Measurements from ENCODE around the gene CSNK1G1.

DNA sequence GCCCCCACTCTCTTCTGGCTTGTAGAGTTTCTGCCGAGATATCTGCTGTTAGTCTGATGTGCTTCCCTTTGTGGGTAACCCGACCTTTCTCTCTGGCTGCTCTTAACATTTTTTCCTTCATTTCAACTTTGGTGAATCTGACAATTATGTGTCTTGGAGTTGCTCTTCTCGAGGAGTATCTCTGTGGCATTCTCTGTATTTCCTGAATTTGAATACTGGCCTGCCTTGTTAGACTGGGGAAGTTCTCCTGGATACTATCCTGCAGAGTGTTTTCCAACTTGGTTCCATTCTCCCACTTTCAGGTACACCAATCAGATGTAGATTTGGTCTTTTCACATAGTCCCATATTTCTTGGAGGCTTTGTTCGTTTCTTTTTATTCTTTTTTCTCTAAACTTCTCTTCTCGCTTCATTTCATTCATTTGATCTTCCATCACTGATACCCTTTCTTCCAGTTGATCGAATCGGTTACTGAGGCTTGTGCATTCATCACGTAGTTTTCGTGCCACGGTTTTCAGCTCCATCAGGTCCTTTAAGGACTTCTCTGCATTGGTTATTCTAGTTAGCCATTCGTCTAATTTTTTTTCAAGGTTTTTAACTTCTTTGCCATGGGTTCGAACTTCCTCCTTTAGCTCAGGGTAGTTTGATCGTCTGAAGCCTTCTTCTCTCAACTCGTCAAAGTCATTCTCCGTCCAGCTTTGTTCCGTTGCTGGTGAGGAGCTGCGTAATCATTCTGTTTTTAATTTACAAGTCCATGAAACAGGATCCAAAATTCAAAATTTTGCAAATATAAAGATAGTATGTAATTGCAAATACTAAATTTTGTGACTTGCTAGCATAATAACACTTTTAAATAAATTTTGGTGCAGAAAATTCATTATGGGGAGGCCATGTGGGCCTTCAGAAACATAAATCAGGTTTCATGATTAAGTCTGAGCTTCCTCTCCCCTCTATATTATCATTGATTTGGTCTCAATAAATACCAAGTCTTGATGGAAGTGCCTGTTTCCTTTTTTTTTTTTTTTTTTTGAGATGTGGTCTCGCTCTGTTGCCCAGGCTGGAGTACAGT is 24.5 kb downstream of the FBXL22 start:
- PRO-cap = no peak

GRCh38 chr15:63744186-63744788 is 89.5 kb downstream of the HERC1 start:
- PRO-cap = no peak

GRCh38 chr15:63892675-63893260 is 59.0 kb upstream of the HERC1 start:
- PRO-cap = no peak

GRCh38 chr15:63895101-63895670 is 61.4 kb upstream of the HERC1 start:
- PRO-cap = no peak

DNA sequence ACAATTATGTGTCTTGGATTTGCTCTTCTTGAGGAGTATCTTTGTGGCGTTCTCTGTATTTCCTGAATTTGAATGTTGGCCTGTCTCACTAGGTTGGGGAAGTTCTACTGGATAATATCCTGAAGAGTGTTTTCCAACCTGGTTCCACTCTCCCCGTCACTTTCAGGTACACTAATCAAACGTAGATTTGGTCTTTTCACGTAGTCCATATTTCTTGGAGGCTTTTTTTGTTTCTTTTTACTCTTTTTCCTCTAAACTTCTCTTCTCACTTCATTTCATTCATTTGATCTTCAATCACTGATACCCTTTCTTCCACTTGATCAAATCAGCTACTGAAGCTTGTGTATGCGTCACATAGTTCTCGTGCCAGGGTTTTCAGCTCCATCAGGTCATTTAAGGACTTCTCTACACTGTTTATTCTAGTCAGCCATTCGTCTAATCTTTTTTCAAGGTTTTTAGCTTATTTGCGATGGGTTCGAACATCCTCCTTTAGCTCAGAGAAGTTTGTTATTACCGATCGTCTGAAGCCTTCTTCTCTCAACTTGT is 84.4 kb downstream of the DAPK2 start:
- PRO-cap = no peak

GRCh38 chr15:64092366-64092810 is 1.2 kb downstream of the CIAO2A start:
- PRO-cap = no peak

DNA sequence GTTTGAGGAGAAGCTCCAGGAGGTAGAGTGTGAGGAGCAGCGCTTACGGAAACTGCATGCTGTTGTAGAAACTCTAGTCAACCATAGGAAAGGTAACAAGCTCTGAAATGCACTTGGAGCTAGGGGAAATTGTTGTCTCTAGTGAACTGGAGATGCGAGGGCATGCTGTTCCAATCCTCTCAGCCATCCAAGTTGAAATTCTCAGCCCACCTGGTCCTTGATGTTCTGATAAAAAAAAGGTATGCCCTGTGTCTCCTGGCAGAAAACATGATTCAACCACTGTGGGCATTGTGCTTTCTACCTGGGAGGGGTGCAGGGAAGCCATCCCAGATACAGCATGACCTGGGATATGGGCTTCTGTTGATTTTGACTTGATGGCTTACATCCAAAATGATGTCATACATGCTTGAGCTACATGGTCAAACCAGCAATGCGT is 21.3 kb upstream of the SNX22 start:
- PRO-cap = no peak

GRCh38 chr15:64144581-64145208 is 6.8 kb upstream of the SNX22 start:
- PRO-cap = no peak

GRCh38 chr15:64151857-64152901 is 648 bp downstream of the SNX22 start:
- PRO-cap = no peak

GRCh38 chr15:64167148-64167777 is 4.4 kb upstream of the PPIB start:
- PRO-cap = no peak

DNA sequence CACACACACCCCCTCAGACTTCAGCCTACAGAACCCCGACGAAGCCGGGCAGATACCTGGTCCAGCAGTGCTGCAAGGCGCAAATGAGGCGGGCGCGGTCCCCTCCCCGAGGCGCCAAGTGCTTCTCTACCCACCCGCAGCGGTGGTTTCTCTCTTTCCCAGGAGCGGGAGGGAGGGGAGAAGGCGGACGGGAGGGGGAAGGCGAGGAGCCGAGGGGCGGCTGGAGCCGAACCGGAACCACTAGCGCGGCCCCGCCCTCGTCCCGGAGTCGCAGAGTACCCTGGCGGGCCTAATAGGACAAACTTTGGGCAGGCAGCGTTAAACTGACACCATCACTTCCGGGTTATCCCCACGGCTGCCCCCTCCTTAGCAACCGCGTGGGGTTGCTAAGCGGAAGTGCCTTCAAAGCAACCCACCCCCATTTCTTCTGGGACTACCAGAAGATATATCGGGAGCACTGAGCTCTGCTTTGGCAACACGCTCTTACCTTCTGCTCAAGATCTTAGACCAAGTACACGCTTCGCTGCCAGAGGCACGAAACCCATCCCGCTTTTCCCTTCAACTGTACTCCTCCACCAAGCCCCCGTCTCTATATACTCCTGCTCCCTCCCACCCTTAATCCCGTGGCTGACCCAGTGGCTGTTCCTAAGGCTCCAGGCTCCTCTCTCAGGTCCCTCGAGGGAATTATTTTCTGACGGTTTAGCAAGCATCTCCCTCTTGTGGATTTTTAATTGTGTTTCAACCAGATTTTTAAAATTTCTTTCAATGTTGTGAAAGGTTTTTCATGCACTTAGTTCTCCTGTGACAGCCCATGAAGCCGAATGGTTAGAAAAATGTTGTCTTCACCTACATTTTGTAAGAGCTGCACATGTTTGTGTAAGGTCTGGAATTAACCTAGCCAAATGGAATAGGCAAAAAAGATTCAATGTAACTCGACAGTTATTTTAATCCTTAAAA is at the start of gene CSNK1G1:
Gene CSNK1G1, minus strand, starts transcription at position 242 of the 957 bp plus-strand sequence.
- PRO-cap = bidirectional peak, plus-strand start at position 422 of the sequence, minus-strand start at position 242 of the sequence

- PRO-cap = no peak
Measured at GRCh38 chr15:64469844-64470680, 9.7 kb downstream of the ZNF609 start.

DNA sequence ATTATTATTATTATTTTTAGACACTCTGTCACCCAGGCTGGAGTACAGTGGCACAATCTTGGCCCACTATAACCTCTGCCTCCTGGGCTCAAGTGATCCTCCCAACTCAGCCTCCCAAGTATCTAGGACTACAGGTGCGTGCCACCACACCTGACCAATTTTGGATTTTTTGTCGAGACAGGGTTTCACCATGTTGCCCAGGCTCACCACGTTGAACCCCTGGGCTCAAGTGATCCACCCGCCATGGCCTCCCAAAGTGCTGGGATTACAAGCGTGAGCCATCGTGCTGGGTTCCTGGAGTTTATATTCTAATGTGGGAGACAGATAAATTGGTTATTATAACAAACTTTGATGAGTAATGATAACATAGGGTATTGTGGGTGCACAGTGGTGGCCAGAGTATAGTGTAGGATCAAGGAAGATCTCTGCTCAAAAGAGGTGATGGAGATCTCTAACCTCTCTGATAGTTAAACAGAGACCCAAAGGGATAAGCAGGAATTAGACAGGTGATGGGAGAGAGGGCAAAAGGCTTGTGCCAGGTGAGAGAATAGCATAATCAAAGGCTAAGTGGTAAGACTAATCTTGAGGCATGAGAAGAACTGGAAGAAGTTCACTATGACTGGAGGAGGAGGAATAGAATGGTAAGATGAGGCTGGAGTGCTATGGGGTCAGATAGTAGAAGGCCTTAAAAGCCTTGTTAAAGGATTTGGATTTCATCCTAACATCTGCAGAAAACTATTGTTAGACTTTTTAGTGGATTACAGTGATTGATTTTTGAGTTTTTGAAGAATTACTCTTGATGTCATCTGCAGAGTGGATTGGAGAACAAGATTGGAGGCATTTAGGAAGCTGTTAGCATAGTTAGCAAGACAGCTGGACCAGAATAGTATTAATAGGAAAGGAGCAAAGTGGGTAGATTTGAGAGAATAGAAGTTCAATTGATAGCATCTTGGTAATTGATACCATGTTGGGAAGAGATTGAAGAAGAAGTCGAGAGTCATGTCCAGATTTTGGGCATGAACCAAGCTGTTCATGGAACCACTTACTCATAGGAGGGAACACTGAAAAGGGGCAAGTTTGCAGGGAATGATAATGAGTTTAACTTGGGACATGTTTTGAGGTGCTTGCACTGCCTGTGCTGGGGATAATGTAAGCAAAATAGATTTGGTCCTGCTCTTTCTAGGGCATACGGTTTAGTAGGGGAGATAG is 57.8 kb downstream of the ZNF609 start:
- PRO-cap = no peak

DNA sequence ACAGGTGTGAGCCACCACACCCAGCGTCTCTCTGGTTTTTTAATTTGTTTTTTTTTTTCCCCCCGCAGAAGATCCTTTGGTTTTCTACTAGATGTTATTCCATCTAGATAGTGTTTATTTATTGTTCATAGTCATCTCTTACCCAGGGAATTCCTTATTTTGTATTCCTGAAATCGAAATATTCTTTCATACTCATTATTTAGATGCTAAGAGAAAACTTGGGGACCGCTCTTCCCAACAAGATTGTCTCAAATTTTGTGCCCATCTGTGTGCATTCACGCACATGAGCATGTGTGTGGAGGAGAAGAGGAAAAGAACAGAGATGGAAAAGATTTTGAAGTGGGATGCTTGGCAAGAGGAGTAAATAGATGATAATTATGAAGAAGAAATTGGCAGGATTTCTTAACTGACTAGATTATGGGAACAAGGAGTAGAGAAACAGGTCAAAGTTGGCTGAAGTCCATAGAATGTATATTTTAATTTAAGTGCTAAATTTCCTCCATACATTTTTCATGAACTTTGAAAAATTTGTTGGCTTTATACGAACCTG is 100.0 kb downstream of the ZNF609 start:
- PRO-cap = no peak

- PRO-cap = no peak
Measured at GRCh38 chr15:64596988-64597914, 136.9 kb downstream of the ZNF609 start.

DNA sequence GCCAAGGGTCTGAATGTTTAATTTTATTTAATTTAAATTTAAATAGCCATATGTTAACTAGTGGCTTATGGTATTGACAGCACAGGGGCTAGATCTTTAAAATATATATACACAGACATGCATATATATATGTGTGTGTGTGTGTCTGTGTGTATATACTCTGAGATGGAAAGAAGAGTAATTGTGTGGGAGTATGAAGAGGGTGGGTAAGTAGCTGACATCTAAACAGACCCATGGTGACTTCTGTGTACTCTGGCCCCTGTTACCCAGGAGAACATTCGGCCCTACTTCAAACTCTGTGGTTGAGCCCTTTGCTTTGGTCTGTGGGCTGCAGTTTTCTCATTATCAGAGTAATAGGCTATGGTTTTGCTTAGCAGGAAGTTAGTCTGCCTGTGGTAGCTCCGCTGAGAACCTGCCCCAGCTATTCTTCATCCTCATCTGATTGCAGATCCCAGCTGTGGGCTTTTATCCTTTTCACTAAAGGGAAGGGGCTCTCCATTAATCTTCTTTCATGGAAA is 141.4 kb downstream of the RBPMS2 start:
- PRO-cap = no peak

DNA sequence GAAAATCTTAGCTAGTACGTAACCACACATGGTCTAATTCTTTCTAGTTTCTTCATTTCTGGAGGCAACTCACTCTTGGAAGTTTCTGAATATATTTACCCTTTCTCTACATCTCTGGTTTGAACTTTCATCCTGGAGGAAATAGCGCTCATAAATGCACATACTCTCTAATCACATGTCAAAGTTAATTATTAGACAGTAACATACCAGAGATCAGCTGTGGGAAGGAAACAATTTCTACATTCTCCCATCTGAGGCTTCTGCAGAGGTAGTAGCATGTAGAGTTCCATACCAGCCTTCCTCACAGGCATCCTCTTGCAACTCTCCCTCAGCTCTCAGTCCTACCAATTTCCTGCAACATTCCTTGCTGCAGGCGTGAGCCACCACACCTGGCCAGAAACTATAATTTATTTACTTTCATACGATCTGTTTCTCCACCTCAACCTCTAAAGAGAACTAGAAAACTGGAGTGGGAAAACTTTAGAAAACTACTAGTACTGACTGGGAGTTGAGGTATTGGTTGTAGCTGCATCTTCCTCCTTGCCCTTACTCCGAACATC is 132.4 kb downstream of the RBPMS2 start:
- PRO-cap = no peak

DNA sequence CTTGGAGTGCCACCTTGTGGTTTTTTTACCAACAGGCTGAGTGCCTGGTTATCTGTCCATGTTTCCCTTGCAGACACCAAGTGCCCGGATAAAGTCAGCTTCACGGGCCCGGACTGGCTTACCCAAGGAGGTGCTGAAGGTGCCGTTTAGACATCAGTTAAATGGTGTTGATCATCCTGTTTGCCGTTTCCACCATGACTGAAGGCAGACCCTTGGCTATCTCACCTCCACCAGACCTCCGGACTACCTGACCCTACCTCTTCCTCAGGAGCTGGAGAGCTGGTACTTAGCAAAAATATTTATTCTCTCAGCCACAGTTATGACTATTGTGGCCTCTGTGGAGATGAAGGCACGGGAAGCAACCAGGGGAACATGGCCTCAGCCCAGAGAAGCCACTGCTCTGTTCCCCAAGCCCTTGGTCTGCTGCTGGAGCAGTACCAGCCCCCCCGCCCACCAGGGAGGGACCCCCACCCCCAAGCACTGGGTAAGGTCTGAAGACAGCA is 93.7 kb downstream of the RBPMS2 start:
- PRO-cap = no peak

GRCh38 chr15:64701592-64702254 is 73.7 kb downstream of the RBPMS2 start:
- PRO-cap = unidirectional peak, plus-strand start at chr15:64701708

- PRO-cap = bidirectional peak, plus-strand start at chr15:64740695, minus-strand start at chr15:64740479
Measured at GRCh38 chr15:64740223-64741478, 34.7 kb downstream of the RBPMS2 start.